Gastrocnemius medialis (tissue), 3 donors: ENCODE data around the gene CARD10.

GRCh38 chr22:36364007-36364824, 23.6 kb downstream of the MYH9 start:
- PRO-cap = unidirectional peak, minus-strand start at chr22:36364304
- RAMPAGE, long total RNA, 3 experiments = no peak in any of the 3 experiments

- PRO-cap = no peak
- RAMPAGE, long total RNA, 3 experiments = no peak in any of the 3 experiments
Measured at GRCh38 chr22:36374534-36375181, 13.1 kb downstream of the MYH9 start.

DNA sequence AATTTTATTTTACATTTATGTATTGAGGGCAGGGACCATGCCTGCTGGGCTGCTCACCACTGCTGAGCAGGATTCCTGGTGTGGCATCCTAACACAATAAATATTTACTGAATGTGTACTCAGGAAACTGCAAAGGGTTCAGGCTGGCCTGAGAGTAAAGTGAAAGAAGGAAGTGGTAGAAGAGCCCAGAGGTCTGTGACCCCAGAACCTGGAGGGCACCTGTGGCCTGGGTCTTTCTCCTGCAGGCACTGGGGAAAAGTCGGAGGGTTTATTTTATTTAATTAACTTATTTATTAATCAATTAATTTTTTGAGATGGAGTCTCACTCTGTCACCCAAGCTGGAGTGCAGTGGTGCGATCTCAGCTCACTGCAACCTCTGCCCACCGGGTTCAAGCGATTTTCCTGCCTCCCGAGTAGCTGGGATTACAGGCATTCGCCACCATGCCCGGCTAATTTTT, 28.2 kb downstream of the TXN2 start:
- PRO-cap = no peak
- RAMPAGE, long total RNA, 3 experiments = no peak in any of the 3 experiments

GRCh38 chr22:36474802-36475199, 6.6 kb downstream of the TXN2 start:
- PRO-cap = no peak
- RAMPAGE, long total RNA, 3 experiments = no peak in any of the 3 experiments

DNA sequence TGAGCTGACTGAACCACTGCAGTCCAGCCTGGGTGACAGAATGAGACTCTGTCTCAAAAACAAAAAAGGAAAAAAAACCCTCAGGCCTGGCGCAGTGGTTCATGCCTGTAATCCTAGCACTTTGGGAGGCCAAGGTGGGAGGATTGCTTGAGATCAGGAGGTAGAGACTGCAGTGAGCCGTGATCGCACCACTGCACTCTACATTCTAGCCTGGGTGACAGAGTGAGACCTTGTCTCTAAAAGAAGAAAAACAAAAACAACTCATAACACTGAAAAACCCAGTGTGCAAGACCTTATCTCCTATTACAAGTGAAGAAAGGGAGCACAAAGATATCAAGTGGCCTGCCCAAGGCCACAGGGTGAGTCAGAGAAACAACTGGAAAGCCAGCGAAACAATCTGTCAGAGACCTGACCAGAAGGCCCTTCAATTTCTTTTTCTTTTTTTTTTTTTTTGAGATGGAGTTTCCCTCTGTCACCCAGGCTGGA, 2.5 kb downstream of the TXN2 start:
- PRO-cap = no peak
- RAMPAGE, long total RNA, 3 experiments = no peak in any of the 3 experiments

GRCh38 chr22:36481848-36482340, 454 bp upstream of the TXN2 start:
- PRO-cap = bidirectional peak, plus-strand start at chr22:36482211, minus-strand start at chr22:36481967
- RAMPAGE, long total RNA, 3 experiments = no peak in any of the 3 experiments

DNA sequence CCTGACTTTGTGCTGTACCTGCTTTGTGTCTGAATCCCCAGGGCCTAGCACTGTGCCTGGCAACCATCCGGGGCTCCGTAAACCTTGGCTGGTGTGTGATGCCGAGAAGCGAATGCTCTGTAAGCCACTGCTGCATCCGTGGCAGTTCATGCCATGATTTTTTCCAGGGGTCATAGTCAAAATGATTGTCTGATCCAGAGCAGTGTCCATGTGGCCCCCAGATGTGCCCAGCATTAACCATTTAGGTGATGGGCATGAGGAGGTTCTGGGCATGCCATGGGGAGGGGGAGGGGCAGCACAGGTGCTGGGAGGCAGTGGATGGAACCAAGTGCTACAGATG, 14.2 kb upstream of the NCF4 start:
- PRO-cap = no peak
- RAMPAGE, long total RNA, 3 experiments = no peak in any of the 3 experiments

DNA sequence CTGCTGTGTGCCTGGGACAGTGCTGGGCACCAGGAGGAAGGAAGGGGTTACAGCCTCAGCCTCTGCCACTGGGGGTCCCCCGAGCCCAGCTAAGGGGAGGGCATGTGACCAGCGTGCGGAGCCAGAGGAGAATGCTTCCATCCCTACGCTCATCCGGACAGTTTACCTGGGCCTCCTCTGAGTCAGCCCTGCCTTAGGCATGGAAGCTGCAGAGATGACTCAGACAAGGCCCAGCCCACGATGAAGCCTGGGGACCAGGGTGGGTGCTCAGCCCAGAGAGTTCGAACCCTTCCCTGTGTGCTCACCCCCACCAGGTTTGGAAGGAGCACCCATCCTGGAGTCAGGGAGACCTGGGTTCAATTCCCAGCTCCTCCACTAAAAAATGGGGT, 11.0 kb downstream of the NCF4 start:
- PRO-cap = no peak
- RAMPAGE, long total RNA, 3 experiments = no peak in any of the 3 experiments

DNA sequence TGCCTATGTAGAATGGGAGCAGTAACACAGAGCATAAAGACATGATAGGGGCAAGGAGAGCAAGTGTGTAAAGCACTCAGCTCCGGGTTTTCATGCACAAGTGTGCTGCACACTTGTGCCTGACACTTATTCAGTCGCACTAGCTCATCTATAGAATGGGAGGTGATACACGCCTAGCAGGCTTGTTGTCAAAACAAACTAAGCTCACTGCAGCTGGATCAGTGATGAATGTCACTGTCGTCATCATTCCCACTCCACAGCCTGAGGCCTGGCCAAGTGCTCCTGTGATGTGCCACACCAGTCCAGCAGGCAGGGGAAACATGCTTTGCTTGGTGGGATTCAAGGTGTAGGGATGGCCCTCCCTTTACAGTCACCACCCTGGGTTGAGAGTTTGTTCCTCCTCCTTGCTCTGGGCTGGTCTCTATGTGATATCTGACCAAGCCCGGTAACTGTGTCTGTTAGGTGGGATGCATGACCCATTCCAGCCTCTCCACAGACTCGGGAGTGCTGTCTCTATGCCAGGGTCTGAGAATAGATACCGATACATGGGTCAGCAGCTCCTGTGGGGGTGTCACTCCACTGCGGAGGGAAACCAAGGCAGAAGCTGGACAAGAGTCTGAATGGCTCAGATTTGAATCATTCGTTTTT, 6.9 kb downstream of the MPST start:
- PRO-cap = no peak
- RAMPAGE, long total RNA, 3 experiments = no peak in any of the 3 experiments

- PRO-cap = no peak
- RAMPAGE, long total RNA, 3 experiments = no peak in any of the 3 experiments
Measured at GRCh38 chr22:37079328-37080414, 28.1 kb downstream of the KCTD17 start.

DNA sequence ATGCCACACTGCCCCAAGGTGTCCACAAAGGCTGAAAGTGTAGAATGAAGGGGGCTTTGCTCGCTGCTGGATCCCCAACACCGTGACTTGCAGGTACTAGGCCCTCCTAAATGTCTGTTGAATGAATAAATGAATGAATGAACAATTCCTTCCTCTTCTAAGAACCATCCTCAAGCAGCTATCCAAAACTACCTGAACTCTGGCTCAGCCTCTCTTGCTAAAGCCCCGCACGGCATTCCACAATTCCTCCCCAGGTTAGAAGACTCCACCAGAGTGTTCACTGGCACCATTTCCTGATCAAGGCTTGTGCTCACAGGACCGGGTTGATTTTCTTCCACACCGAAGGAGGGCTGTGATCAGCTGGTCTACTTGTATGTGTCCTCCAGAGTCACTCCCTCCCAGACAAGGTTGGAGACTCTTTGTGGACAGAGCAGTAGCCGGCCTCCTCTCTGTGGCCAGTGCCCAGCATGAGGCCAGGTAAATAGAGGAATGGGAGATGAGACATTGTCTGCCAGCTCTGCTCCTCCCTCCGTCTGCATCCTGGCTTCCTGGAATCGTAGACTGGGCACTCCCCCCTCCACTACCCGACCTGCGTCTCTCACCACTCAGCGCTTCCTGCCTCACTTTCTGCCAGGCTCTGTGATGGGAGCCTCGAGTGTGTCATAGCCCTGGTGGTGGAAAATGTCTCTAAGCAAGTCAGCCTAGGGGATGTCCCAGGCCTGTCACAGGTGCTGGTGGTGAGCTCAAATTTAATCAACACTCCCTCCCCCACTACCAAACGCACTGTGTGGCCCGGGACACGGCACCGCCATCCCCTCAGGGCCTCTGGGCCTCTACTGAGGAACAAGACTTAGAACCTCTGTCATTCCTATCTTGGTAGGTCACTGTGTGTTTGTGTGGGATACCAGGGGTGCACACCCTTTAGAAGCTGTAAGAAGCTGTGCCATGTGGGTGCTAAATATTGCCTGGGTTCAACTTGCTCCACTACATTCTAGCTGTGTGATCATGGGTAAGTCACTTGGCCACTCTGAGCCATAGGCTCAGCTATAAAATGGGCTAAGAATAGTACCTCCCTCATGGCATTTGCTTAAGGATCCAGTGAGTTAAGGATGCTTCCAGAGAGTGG, 12.6 kb upstream of the TMPRSS6 start:
- PRO-cap = no peak
- RAMPAGE, long total RNA, 3 experiments = no peak in any of the 3 experiments

GRCh38 chr22:37145682-37146540, 3.8 kb downstream of the IL2RB start:
- PRO-cap = no peak
- RAMPAGE, long total RNA, 3 experiments = no peak in any of the 3 experiments

GRCh38 chr22:37186096-37187061, 1.7 kb downstream of the C1QTNF6 start:
- PRO-cap = no peak
- RAMPAGE, long total RNA, 3 experiments = no peak in any of the 3 experiments

- PRO-cap = no peak
- RAMPAGE, long total RNA, 3 experiments = no peak in any of the 3 experiments
Measured at GRCh38 chr22:37228416-37229150, 15.5 kb downstream of the RAC2 start.

- PRO-cap = no peak
- RAMPAGE, long total RNA, 3 experiments = no peak in any of the 3 experiments
Measured at GRCh38 chr22:37229930-37230450, 14.1 kb downstream of the RAC2 start.

DNA sequence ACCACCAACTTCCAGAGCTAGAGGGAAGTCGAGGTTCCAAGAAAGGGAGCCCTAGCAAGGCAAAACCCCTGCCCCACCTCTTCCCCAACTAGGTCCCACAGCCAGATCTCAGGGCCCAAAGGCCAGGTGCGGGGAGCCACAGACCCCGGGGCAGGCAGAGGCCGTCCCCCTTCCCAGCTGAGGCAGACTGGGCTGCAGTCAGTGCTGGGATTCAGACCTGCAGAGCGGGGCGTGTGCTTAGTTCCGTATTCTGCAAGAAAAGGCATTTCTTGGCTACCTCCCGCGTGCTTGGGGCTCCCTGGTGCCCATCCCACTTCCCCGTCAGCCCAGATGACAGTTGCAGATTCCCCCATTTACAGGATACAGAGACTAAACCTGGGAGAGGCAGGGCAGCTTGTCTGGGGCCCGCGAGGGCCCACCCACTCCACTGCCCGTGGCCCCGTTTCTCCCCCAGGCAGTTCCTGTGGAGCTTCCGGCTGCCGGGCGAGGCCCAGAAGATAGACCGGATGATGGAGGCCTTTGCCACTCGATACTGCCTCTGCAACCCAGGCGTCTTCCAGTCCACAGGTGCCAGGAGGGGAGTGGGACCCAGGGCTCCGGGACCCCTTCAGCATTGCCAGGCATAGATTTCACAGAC, 18.3 kb downstream of the CYTH4 start:
- PRO-cap = no peak
- RAMPAGE, long total RNA, 3 experiments = no peak in any of the 3 experiments

GRCh38 chr22:37515903-37516531, 3.2 kb downstream of the CARD10 start:
- PRO-cap = no peak
- RAMPAGE, long total RNA, 3 experiments = no peak in any of the 3 experiments

DNA sequence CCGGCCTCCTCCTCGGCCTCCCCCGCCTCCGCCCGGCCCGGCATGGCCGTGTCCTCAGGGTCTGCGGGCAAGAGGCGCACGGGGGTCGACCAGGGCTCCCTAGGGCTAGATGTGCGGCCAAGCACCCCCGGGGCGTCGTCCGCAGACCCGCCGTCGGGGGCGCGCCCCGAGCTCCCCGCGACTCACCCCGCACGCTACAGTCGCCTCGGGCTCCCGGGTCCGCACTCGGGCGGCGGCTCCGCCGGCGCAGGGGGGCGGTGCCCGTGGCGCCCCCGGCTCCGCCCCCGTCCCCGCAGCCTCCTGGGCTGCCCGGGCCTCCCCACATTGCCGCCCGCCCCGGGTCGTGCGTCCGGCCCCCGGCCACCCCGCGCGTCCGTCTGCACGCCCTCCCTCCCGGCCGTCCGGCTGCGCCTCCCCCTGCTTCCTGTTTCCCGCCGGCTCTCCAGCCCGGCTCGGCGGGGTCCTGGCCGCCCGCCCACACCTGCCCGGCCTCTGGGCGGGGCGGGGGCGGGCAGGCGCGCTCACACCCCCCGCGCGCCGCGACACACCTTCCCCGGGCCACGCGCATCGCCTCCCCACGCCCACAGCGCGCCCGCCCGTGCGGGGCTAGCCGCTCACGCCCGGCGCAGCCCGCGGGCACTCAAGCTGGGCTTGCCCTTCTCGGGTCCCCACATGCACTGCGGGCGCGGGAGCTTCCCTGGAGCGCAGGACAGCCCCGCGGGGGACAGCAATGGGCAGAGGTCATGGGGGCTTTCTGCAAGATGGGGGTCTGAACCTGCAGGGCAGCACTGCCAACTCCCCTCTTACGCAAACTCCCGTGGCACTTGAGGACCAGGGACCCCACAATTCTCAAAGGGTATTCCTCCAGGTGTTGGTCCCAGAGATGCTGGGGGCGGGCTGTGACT, at the start of gene CARD10:
TSS of gene CARD10 (minus strand) at position 259 of the 905 bp plus-strand sequence.
- PRO-cap = unidirectional peak, minus-strand start at position 379 of the sequence
- RAMPAGE, long total RNA, 3 experiments = start-site peak on the minus strand in 1 of 3 experiments, centred at position 221 of the sequence, 12 reads per replicate

- PRO-cap = no peak
- RAMPAGE, long total RNA, 3 experiments = no peak in any of the 3 experiments
Measured at GRCh38 chr22:37625781-37626822, 13.4 kb upstream of the SH3BP1 start.

DNA sequence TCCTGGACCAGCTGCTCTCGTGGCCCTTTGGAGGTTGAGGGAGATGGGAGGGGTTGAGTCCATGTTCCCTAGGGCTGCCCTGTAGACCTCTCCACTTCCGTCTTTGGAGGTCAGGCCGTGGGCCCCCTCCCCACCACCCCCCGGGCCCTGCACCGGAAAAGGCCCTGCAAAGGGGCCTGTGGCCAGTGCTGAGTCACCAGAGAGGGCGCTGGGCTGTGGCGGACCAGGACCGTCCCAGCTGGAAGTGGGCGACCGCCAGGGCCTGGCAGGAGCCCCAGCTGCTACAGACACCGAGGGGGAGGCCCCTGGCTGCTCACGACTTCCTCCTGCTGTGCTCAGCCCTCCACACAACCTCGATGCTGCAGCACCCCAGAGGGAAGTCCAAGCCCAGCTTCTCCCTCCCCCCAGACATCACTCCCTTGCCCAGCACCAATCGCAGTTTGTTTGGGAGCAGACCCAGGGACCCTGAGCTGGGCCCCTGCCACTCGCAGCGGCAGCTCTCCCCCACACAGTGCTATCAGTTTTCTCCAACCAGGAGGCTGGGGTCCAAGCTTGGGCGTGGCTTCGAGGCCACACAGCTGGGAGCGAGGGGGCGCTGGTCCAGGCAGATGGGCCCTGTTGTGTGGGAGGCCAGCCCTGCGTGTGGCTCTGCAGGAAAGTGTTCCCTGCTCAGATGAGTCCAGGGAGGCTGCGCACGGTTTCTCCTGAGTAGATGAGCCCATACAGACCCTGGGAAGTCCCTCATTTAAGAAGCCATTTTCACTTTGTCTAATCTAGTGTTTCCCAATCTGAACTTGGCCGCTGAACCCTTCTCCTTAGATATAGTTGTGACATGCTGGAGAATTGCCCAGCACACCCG, 5.7 kb upstream of the SH3BP1 start:
- PRO-cap = no peak
- RAMPAGE, long total RNA, 3 experiments = no peak in any of the 3 experiments